A172 (cell line): Measurements from ENCODE around the genes LILRB5, CDC42EP5, KIR2DL3, TMEM86B, TMEM238 and SHISA7.

DNA sequence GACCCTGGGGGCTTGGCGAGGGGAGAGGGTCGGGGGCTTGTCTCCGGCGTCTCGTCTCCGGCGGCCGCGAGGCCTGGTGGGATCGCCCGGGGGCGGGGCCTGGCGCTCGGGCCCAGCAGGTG is 148 bp upstream of the TSEN34 start:
- RAMPAGE, long total RNA = no peak

- RAMPAGE, long total RNA = no peak
These were observed at the start of gene LILRB5 for GRCh38 chr19:54257129-54257762. Gene LILRB5 (minus strand): TSS chr19:54257273.

DNA sequence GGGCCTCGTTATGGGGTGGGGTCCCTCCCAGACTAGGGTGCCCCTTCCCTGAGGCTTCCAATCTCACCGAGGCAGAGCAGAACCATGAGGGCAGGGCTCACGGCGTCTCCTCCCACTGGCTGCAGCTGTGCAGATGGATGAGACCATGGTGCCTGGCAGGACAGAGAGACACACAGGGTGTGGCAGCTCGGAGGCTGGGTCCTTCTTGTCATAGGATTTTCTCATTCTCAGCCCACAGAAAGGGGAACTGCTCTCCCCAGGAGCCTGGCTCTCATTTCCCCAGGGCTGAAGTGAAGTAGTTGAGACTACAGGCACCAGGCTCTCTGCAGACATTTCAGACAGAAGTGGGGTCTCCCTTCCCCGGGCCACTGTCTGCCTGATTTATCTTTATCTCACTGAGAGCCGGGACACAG is 490 bp downstream of the LILRA5 start:
- RAMPAGE, long total RNA = no peak

GRCh38 chr19:54316608-54317541 is 3.9 kb upstream of the LILRA5 start:
- RAMPAGE, long total RNA = no peak

DNA sequence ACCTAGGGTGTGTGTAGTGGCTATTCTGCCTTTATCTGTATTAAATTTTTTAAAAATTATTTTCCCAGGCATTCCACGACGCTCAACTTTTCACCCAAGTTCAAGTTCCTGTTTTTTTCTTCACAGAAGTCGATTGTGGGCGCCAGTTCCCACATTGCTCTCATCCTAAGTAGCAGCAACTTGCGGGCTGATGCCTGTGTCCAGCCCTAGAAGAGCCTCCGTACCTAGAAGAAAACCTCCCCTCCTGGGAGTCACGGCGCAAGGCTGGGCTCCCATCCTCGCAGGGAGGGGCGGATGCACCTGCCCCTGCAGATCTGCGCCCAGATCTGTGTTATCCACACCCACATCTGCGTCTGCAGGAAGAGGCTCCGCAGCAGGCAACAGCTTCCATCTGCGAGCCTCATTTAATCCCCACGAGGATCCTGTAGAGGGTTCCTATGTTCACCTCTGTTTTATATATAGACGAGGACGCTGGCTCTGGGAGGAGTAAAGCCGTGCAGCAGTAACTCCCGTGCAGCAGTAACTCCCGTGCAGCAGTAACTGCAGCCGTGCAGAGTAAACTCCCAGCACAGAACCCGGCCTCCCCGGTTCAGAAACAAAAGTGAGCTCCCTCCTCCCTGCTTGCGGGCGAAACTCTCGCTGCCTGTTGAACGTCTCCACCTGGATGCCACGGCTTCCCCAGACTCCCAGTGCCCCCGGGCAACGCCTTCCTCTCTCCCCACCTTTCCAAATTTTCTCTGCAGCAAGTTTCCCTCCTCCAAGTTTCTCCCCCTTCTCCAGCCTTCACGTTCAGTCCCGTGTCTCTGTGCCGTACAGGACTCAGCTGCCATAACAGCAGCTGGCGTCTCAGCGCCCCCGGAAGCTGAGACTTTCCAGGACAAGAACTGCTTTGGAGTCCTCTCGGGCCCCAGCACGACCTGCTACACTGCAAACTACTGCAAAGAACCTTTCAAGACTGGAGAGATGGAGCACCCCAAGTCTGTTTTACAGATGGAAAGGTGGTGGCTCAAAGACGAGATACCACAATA is 23.5 kb upstream of the LAIR1 start:
- RAMPAGE, long total RNA = no peak

- RAMPAGE, long total RNA = no peak
These were observed at the start of gene CDC42EP5 for GRCh38 chr19:54472901-54473970. Gene CDC42EP5 (minus strand): TSS chr19:54473296.

- RAMPAGE, long total RNA = no peak
These were observed 6.0 kb upstream of the LILRB1 start for GRCh38 chr19:54624189-54624715.

- RAMPAGE, long total RNA = no peak
These were observed at the start of gene KIR2DL3 for GRCh38 chr19:54738370-54738878. Gene KIR2DL3 (plus strand): TSS chr19:54738513.

DNA sequence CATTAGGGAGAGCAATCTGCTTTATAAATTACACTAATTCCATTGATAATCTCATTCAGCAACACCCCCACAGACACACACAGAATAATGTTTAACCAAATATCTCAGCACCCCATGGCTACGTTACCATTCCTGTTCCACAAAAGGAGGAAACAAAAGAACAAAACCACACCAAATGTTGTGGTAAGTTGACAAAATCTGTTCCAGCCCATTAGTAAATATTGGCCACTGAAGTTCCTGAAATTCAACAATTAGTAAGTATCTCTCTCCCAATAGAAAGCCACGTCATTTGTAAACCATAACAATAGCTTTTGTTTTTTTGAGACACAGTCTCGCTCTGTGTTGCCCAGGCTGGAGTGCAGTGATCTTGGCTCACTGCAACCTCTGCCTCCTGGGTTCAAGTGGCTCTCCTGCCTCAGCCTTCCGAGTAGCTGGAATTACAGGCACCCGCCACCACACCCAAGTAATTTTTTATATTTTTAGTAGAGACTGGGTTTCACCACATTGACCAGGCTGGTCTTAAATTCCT is 2.3 kb upstream of the FCAR start:
- RAMPAGE, long total RNA = no peak

DNA sequence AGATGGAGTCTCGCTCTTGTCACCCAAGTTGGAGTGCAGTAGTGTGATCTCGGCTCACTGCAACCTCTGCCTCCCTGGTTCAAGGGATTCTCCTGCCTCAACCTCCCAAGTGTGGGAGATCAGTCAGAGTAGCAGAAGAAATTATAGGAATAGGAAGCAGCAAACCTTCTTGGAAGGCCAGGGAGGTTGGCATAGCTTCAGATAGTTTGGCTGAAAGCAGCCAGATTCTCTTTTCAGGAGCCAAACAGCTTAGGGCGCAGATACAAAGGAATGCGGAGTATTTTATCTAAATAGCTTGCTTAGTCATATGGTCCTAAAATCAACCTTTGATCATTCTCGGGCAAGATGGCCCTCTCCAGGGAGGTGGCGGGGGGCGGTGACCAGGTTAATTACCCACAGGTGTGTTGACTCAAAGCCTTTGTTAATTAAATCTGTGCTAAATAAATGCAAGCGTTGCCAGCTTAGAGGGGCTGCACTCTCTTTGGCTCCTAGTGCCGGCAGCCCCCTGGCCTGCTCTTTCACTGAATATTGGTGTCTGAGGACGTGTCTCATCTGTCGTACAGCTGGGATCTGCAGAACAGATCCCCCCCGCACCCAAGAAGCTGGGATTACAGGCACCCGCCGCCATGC is 12.5 kb upstream of the NCR1 start:
- RAMPAGE, long total RNA = no peak

GRCh38 chr19:55014813-55015417 is 23.1 kb downstream of the GP6 start:
- RAMPAGE, long total RNA = no peak

GRCh38 chr19:55027430-55028470 is 10.3 kb downstream of the GP6 start:
- RAMPAGE, long total RNA = no peak

GRCh38 chr19:55228654-55229075 is at the start of gene TMEM86B:
Gene TMEM86B (minus strand): TSS chr19:55228763.
- RAMPAGE, long total RNA = no peak

GRCh38 chr19:55230351-55231304 is 2.1 kb upstream of the TMEM86B start:
- RAMPAGE, long total RNA = no peak

- RAMPAGE, long total RNA = no peak
These were observed 553 bp downstream of the HSPBP1 start for GRCh38 chr19:55279359-55279754.

GRCh38 chr19:55351986-55352425 is 2.5 kb downstream of the COX6B2 start:
- RAMPAGE, long total RNA = no peak

GRCh38 chr19:55383380-55384505 is at the start of gene TMEM238:
Gene TMEM238 (minus strand): TSS chr19:55384292.
- RAMPAGE, long total RNA = no peak

- RAMPAGE, long total RNA = no peak
These were observed 2.5 kb downstream of the RPL28 start for GRCh38 chr19:55388162-55388679.

- RAMPAGE, long total RNA = no peak
These were observed 1.3 kb downstream of the SHISA7 start for GRCh38 chr19:55441753-55442302.

- RAMPAGE, long total RNA = no peak
These were observed at the start of gene SHISA7 for GRCh38 chr19:55443203-55443362. Gene SHISA7 (minus strand): TSS chr19:55443300.